Measurements from ENCODE around the genes CHP2 and NSMCE1.

DNA sequence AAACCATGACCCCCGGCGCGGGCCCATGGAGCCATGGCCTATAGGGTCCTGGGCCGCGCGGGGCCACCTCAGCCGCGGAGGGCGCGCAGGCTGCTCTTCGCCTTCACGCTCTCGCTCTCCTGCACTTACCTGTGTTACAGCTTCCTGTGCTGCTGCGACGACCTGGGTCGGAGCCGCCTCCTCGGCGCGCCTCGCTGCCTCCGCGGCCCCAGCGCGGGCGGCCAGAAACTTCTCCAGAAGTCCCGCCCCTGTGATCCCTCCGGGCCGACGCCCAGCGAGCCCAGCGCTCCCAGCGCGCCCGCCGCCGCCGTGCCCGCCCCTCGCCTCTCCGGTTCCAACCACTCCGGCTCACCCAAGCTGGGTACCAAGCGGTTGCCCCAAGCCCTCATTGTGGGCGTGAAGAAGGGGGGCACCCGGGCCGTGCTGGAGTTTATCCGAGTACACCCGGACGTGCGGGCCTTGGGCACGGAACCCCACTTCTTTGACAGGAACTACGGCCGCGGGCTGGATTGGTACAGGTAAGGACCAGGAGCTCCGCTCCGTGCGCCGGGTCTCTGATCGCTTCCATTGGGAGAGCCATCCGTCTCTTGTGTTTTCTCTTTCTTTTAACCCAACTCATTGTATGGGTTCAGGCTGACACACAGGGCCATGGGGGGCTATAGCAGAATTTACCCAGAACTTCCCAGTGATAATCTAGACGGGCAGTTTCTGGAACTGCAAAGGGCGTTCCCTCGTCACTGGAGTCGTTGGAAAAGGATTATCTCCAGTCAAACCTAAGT is 805 bp downstream of the HS3ST2 start:
- RAMPAGE, total RNA: no peak

- RAMPAGE, total RNA: no peak
Measured at GRCh38 chr16:23267419-23267618, 34.8 kb upstream of the SCNN1B start.

- RAMPAGE, total RNA: no peak
Measured at GRCh38 chr16:23388920-23389454, 64.0 kb downstream of the COG7 start.

GRCh38 chr16:23485972-23486352 is 24.3 kb downstream of the GGA2 start:
- RAMPAGE, total RNA: no peak

GRCh38 chr16:23518061-23519016 is 8.0 kb upstream of the GGA2 start:
- RAMPAGE, total RNA: no peak

DNA sequence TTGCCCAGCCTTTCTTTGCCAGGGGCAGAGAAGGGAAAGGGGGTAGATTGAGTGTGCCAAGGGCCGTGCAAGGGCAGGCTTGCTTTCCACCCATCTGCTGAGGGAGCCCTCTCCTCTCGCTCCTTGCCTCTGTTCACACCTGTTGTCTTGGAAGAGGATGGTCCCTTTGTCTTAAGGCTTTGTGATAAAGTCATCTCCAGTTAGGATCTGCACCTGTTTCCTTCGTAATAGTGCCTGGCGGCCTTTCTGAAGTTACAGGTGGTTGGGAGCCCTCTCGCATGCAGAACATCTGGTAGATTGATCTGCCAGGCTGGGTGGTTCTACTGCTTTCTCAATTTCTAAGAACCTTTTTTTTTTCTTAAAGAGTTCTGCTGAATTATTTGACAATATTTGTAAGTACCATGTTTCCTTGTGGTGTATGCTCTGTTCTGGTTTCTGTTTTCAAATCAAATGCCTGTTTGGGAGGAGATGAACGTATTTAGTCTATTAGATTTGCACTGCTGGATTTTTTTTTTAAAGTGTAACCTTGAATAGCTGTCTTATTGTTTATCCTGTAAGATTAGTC is 16.4 kb downstream of the UBFD1 start:
- RAMPAGE, total RNA: no peak

GRCh38 chr16:23669888-23670785 is 8.6 kb upstream of the PLK1 start:
- RAMPAGE, total RNA: no peak

DNA sequence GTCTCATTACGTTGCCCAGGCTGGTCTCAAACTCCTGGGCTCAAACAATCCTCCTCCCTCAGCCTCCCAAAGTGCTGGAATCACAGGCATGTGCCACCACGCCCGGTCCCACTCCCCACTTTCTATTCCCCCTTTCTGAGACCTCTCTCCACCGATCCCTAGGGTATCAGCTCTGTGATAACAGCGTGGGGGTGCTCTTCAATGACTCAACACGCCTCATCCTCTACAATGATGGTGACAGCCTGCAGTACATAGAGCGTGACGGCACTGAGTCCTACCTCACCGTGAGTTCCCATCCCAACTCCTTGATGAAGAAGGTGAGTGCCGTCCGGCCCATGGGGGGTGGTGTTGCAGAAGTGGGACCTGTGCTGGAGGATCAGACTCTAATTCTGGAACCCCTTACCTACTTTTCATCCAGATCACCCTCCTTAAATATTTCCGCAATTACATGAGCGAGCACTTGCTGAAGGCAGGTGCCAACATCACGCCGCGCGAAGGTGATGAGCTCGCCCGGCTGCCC is 10.4 kb downstream of the PLK1 start:
- RAMPAGE, total RNA: no peak

DNA sequence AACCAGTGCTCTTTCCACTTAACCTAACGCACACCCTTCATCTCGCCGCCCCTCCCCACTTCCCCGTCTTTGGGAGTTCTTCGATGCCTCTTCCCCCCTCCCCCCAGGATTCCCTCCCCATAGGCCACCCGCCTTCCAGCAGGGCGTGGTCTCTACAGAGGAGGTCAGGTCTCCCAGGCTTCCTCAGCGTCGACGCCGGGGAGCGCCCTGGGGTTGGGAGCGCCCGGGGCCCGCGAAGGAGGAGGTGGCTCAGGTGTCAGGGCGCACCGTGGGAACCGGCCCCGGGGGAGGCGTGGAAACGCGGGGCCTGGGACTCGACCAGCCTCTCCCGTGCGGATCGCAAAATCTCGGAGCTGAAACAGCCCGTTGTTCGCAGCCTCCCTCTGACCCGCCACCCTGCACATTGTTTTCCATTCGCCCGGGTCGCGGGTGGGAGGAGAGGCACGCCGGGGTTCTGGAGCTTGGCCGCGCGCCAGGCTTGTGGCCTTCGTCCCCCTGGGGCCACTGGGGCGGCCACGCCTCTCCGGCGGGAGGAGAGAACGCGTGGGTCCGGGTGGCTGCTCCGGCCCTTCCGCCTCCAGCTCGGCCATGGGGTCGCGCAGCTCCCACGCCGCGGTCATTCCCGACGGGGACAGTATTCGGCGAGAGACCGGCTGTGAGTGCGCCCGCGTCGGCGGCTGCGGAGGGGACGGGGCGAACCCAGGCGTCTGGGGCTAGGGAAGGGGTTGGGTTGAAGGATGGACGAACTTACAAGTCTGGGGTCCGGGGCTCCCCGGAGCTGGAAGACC is at the start of gene CHP2:
Gene CHP2 (plus strand): TSS at position 565 of the 788 bp plus-strand sequence.
- RAMPAGE, total RNA: no peak

- RAMPAGE, total RNA: no peak
Measured at GRCh38 chr16:23840168-23840801, 4.5 kb downstream of the PRKCB start.

- RAMPAGE, total RNA: no peak
Measured at GRCh38 chr16:24255310-24255687, 836 bp upstream of the CACNG3 start.

DNA sequence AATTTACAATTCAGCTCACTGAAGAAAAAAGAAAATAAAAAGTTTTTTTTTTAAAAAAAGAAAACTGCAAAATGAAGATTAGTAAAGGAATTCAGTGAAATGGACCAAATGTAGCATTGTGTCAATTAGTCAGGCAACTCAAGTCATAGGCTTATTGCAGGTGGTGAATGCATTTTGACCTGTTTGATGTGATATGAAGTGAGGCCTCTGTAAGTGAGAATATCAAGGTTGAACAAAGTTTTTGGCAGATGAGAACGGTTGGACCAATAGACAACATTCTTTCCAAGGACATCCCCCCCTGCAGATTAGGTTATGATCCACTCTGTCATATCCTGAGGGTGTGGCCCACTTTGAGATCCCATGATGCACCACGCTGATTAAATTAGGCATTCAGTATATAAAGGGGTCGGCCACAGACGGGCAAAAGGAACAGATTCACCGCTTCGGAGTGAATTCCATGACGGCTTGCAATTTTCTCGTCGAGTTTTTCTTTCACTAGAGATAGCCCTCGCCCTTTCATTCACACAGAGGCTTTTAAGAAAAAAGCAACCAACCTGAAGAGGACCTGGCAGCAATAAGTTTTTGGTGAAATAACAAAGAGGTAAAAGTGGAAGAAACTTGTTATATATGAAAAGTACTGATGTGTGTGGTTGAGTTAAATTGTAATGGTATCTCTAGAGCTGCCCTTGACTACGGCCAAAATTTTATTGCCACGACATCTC is 1.9 kb upstream of the RBBP6 start:
- RAMPAGE, total RNA: no peak

GRCh38 chr16:24540564-24541612 is 1.5 kb downstream of the RBBP6 start:
- RAMPAGE, total RNA: no peak

DNA sequence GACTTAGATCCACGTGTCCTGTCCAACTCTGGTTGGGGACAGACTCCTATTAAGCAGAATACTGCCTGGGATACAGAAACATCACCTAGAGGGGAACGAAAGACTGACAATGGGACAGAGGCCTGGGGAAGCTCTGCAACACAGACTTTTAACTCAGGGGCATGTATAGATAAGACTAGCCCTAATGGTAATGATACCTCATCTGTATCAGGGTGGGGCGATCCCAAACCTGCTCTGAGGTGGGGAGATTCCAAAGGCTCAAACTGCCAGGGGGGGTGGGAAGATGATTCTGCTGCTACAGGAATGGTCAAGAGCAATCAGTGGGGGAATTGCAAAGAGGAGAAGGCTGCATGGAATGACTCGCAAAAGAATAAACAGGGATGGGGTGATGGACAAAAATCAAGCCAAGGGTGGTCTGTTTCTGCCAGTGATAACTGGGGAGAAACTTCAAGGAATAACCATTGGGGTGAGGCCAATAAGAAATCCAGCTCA is 54.9 kb upstream of the SLC5A11 start:
- RAMPAGE, total RNA: no peak

DNA sequence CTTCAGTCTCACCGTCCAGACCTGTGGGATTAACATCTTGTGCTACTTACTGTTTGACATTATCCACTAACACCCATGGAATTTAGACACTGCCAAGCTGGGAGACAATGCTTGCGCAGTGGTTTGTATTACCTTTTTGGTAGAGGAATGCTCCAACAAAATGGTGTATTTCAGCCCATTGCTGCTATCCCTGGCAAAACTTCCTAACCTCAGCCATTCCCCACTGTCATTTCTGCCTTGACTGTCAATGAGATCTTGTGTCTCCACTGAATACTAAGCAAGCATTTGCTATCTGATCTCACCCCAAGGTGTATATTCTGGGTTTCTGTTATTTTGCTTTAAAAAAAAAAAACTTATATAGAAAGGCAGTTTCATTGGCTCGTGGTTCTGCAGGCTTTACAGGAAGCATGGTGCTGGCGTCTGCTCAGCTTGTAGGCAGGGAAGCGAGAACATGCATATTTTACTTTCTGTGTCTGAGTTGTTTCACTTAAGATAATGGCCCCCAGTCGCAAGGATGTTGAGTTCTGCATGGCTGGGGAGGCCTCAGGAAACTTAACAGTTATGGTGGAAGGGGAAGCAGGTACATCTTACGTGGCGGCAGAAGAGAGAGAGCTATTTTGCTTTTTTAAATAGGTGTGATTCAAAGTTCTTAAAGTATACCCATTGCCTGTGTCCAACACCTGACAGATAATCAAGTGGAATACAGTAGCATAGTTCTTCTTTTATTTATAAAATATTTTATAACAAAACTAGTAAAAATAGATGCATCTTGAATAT is 15.2 kb upstream of the ARHGAP17 start:
- RAMPAGE, total RNA: no peak

DNA sequence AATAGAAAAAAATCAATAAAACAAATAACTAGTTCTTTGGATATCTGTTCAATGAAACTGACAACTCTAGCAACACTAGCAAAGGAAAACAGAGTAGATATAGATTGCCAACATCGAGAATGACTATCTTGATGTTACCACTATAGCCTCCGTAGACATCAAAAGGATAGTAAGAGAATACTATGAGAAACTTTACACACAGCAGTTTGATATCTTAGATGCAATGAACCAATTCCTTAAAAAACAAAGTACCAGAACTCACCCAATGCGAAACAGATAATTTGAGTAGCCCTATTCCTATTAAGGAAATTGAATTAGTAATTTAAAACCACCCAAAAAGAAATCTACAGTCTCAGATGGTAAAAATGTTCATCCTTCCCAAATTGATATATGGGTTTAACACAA is 564.8 kb downstream of the HS3ST4 start:
- RAMPAGE, total RNA: no peak

GRCh38 chr16:27242802-27243748 is 25.5 kb downstream of the NSMCE1 start:
- RAMPAGE, total RNA: no peak

GRCh38 chr16:27264104-27264590 is 4.4 kb downstream of the NSMCE1 start:
- RAMPAGE, total RNA: no peak

DNA sequence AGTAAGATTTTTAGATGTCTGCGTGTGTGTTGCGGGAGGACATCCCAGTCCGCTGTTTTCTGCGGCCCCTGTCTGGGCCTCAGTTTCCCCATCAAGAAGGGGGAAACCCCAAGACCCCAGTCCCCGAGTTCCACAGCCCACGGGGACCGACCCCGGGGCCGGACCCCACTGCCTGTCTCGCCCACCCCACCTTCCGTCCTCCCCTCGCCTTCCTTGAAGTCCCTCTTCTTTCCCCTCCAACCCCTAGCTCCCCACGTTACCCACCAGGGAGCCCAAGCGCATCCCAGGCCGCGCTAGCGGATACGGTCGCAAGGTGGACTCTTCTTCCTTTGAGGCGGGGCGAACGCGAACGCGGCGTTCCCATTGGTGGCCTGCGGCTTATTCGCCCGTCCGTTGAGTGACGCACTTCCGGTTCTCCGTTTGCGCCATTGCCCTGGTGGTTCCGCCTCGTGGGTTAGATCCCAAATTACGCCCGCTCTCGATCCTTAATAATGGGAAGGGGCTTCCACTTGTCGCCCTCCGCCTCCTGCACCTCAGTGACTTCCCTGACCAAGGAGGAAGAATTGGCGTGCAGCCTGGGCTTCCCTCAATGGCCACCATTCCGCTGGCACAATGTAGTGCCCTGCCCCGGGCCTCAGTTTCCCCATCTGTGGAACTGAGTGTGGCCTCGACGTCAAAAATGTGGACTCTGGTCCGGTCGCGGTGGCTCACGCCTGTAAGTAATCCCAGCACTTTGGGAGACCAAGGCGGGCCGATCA is at the start of gene NSMCE1:
Gene NSMCE1 (minus strand): TSS at position 331 of the 758 bp plus-strand sequence.
- RAMPAGE, total RNA: start-site peak on the minus strand centred at position 301 of the sequence, 33 bp wide, 273 and 631 reads in 2 replicates

GRCh38 chr16:27318798-27319340 is 5.1 kb downstream of the IL4R start:
- RAMPAGE, total RNA: no peak